Measurements from ENCODE around the gene CC2D1A.

DNA sequence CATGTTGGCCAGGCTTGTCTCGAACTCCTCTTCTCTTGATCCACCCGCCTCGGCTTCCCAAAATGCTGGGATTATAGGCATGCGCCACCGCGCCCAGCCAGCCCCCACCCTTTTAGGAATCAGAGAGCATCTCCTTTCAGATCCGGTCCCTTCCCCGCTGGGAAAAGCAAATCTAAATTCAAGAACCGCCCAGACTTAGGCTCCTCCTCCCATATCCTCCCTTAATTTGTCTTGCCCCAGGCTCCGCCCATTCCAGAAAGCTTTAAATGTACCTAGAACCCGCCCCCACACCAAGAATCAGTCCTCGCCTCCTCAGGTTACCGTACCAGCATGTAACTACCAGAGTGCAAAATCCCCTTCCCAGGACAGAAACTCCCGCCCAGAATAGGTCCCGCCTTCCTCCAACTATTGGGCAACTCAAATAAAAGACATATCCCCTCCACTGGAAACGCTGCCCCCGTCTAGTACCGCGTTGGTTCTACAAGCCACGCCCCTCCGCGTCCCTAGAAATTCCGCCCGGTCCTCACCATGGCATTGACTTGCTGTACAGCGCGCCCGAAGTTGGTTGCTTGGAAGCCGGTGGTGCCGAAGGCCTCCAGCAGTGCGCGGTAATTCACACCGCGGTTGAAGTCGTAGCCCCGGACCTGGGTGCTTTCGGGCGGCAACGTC, 513 bp downstream of the DHPS start:
- PRO-cap = bidirectional peak, plus-strand start at position 293 of the sequence, minus-strand start at position 173 of the sequence

GRCh38 chr19:12721941-12722901, 1.5 kb downstream of the TNPO2 start:
- PRO-cap = bidirectional peak, plus-strand start at chr19:12722317, minus-strand start at chr19:12722259; bidirectional peak, plus-strand start at chr19:12722802, minus-strand start at chr19:12722676

- PRO-cap = no peak
Observed at GRCh38 chr19:12774546-12774973, 792 bp downstream of the HOOK2 start.

DNA sequence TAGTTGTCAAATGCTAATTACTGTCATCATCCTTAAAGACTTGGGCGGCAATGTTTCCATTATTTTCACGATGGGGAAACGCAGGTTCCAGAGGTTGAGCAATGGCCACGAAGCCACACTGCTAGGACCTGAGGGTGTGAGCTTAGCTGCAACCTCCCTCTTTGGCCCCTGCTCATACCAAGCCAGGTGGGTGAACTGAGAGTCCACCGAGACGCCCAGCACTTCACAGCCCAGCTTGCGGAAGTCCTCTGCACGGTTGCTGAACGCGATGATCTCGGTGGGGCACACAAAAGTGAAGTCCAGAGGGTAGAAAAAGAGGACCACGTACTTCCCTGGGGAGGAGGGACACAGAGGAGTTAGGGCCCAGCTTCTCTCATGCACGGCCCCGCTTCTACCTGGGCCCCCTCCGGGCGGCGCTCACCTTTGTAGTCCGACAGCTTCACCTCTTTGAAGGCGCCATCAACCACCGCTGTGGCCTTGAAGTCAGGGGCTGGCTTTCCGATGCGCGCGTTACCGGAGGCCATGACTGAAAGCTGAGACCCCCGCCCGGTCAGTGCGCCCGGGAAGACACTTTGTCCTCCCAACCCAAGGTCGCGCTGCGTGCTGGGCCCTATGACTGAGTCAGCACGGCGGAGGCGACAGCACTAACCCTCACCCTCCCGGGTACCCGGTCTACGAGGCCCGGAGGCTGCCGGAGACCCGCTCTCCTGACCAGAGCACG, 702 bp downstream of the PRDX2 start:
- PRO-cap = no peak

DNA sequence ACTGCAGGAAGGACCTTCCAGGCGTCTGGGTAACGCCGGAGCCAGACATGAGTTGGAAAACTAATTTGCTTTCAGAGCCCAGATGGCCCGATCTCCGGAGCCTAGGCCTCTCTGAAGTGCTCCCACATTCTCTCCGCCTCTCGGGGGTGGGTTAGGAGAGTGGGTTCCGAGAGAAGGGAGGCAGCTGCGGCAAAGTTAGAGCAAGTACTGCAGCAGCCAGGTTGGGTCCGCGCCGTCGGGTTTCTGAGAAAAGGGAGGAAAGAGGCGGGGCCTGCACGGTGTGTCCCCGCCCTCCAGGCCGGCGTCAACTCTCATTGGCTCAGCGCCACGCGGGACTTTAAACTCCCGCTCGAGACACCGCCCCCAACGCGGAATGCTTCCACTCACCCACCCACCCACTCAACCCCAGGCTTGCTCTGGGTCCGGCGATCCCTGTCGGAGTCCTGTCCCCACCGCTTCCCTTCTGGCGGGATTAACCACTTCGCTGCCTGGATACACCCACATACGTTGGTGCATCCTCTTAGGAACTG, 870 bp upstream of the RTBDN start:
- PRO-cap = no peak

- PRO-cap = no peak
Observed at GRCh38 chr19:13013634-13014547, 18.6 kb downstream of the NFIX start.

GRCh38 chr19:13034668-13034878, 39.3 kb downstream of the NFIX start:
- PRO-cap = no peak

GRCh38 chr19:13128619-13129261, 10.7 kb downstream of the NACC1 start:
- PRO-cap = no peak

GRCh38 chr19:13207630-13208352, 57.6 kb downstream of the IER2 start:
- PRO-cap = no peak

DNA sequence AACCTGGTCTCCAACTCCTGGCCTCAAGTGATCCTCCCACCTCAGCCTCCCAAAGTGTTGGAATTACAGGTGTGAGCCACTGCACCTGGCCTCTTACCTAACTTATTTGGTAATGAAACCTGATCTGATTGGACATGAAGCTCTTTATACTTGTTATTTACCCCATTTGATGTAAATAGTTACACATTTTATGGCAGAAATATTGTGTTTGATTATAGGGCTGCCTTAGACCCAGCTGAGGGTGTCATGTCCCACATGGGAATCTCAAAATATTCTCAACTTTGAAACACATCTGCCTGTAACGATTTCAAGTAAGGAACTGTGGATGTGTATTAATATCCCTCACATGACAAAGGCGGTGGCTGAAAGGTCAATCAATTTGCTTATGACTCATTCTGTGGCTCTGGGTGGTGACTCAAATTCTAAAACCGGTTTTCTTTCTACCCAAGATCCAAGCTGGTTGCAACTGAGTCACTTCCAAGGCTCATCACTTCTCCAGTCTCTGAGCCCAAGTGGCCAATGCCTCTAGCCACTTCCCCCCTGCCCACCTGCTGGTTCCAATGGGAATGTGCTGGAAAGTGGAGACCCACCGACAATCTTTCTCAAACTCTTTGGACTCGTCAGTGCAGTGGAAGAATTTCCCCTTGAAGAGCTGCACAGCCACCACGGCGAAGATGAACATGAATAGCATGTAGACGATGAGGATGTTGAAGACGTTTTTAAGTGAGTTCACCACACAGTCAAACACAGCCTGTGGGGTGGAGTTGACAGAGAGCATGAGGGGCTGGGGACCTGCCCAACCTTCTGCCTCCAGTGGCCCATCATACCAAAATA, 110.9 kb downstream of the IER2 start:
- PRO-cap = no peak

DNA sequence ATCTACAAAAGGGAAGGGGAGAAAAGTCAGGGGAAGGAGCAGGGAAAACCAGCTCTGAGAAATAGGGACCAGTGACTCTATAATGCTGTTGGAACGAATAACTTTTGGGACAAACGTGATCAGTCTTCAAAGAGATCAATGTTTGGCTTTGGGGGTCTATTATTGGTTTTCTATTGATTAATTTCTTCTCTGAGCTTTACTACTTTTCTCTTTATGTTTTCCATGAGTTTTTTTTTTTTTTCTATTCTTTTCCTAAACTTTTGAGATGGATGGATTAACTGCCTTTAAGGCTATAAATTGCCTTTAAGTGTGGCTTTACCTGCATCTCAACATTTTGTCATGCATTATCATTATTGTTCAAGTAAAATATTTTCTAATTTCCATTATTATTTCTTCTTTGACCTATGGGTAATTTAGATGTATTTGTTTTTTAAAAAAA, 146.5 kb downstream of the CACNA1A start:
- PRO-cap = no peak

- PRO-cap = no peak
Observed at GRCh38 chr19:13459143-13459735, 47.0 kb downstream of the CACNA1A start.

GRCh38 chr19:13702458-13702850, 45.2 kb upstream of the YJU2B start:
- PRO-cap = no peak

DNA sequence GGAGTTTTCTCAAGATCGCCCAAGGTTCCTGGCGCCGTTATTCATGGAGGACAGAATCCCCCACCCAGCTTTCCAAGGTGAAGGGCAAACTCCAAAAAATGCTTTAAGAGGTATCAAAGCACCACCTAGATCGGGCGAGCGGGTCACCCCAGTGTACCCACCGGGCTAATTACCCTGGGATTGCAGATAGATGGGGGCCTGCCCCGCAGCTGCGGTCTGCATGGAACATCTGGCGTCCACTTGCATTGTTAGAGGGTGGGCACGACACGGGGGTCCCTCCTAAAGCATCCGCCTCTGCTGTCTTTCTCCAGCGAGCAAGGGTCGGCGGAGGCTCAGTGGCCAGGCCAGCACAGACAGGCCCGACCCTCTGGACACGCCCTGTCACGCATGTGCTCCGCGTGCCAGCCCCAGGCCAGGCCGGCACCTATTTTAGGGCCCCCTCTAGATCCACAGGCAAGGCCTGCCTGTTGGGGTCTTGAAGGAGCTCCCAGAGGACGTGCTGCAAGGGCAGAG, 35.9 kb upstream of the NANOS3 start:
- PRO-cap = no peak

DNA sequence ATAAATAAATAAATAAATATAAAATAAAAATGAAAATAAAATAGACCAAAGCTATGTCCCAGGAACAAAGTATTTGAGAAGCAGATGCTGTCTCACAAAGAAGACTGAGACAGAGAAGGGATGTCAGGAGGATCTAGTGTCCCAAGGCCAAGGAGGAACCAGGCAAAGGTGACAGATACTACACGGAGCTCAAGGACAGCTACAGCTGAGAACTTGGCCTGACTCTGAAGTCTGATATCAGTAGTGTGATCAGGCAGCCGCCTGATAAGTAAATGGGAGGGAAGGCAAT, 20.5 kb upstream of the NANOS3 start:
- PRO-cap = no peak

DNA sequence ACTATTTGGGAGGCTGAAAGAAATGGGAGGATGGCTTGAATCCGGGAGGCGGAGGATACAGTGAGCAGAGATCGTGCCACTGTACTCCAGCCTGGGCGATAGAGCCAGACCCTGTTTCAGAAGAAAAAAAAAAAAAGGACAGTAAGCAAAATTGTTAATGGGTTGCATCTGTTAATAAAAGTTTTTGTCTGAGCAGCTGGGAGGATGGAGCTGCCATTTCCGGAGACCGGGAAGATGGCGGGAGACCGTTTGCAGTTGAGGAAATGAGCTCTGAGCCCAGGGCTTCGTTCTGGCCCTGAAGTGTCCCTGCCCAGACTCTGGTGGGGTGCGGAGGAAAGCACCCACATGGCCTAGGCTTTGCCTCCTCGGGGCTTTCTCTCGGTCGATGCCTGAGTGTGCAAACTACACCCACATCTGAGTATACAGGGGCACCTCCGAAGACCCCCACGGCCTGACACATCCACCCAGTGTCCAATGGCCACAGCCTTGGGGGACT, 15.6 kb upstream of the NANOS3 start:
- PRO-cap = unidirectional peak, plus-strand start at position 224 of the sequence

- PRO-cap = bidirectional peak, plus-strand start at chr19:13906217, minus-strand start at chr19:13906096
Observed at GRCh38 chr19:13905820-13907060, at the start of gene CC2D1A. Gene CC2D1A, plus strand, starts transcription at chr19:13906201.

- PRO-cap = bidirectional peak, plus-strand start at chr19:13926990, minus-strand start at chr19:13926871
Observed at GRCh38 chr19:13926477-13927332, 11.5 kb downstream of the PODNL1 start.

GRCh38 chr19:13985866-13986273, 20.2 kb downstream of the RFX1 start:
- PRO-cap = no peak

- PRO-cap = no peak
Observed at GRCh38 chr19:14002882-14003699, 3.0 kb downstream of the RFX1 start.

All from left ventricle myocardium (tissue), 1 donor.